H7 (cell line): ENCODE results near the genes RPLP0 and PXN.

GRCh38 chr12:120200332-120201235 lies at the start of gene RPLP0:
Gene RPLP0 (minus strand): TSS chr12:120201111.
- RAMPAGE, long total RNA = start-site peak on the minus strand at chr12:120201103-120201110, 17,382 reads

- RAMPAGE, long total RNA = no peak
Observed at GRCh38 chr12:120235351-120236070, 30.0 kb downstream of the PXN start.

- RAMPAGE, long total RNA = no peak
Observed at GRCh38 chr12:120256934-120257606, 8.5 kb downstream of the PXN start.

DNA sequence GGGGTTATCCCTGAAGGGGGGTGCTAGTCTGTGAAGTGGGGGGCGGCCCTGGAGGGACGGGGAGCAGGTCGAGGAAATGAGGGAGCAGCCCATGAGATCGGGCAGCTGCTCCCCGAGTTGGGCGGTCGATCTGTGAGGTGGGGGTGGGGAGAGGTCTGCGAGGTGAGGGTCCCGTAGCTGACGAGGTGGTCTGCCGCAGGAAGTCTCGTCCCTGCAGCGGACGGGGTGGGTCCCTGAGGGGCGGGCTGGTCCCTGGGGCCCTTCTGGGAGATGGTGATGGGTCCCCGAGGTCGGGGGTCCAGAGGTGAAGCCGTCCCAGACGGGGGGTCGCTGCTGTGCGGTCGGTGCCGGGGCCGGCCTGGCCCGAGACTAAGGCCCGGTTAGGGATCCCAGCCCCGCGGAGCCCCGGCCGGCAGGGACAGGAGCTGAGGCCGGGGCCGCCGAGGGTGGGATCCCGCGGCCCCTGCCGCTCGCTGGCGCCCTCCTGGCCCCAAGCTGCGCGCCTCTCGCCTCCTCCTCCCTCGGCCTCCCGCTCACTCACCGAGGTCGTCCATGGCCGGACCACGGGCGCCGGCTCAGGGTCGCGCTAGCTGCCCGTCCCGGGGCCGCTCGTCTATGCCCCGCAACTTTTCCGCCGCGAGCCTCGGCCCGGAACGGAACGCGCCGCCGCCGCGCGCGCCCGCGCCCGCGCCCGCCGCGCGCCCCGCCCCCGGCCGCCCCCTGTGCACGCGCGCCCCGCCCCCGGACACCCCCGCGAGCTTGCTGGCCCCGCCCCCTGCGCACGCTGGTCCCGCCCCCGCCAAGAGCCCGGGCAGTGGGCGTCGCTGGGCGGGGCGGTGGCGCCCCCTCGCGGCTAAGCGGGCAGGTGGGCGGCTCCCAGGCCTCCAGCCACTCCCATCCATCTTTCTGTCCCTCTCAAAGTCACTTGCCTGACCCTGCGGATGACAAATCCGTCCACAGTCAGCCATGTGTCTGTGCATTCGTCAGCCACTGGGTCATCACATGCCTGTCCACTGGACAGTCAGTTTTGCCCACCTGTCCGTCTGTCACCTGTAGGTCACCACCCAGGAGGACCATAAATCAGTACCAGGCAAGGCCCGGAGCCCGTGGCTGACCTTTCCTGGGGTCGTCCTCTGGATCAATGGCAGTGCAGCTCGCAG lies at the start of gene PXN:
Gene PXN (minus strand): TSS at position 655 of the 1,160 bp plus-strand sequence.
- RAMPAGE, long total RNA = no peak

GRCh38 chr12:120293412-120293854 lies 8.7 kb upstream of the SIRT4 start:
- RAMPAGE, long total RNA = no peak

GRCh38 chr12:120465458-120465984 lies 4.0 kb downstream of the SRSF9 start:
- RAMPAGE, long total RNA = no peak

DNA sequence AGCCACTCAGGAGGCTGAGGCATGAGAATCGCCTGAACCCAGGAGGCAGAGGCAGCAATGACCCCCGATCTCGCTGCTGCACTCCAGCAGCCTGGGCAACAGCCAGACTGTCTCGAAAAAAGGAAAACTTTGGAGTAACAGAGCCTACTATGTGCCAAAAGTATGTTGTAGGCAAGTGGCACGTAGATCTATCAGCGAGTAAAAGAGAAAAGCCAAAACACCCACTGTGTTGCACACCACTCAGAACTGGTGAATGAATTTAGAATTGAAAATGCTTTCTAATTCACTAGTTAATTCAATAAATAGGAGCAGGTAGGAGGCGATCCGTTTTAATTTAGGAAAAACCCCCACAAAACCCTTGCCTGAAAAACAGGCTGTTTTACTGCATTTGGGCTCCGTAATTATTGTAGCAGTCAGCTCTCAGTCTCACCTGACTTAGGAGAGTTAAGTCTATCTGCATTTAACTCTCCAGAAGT lies 1.0 kb downstream of the POP5 start:
- RAMPAGE, long total RNA = no peak

DNA sequence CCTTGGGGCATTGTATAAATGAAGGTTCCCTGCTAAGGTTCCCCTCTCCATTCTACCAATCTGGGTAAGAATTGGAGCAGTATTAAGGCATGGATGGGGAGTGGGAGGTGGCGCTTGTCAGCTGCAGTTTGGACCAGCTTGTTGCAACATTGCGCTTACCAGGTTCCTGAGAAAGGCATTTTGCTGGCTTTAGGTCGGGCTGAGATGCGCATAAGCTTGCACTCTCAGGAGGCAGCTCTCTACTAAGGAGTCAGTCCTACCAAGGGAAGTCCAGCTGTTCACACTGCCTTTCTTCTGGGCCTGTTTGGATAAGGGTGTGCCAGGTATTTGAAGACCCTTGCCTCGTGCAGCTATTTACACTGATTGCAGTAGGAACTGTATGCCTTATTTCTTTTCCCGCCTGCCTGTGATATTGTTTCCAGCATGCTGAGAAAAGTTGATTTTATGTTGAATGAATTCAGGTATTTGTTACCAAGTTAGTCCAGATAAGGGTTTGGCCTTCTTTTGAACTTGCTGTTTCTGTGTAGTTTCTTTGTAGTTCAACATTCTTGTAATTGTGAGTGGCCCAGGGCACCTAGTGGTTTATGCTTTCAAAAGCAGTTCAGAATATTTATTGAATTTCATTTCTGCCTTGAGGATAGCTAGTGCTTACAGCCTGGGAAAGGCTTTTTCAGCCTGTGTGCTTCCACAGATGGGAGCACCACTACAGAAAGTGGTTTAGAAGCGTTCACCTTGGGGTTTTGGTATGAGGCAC lies 2.6 kb downstream of the MLEC start:
- RAMPAGE, long total RNA = no peak

GRCh38 chr12:120843382-120844142 lies 60.6 kb downstream of the SPPL3 start:
- RAMPAGE, long total RNA = no peak

DNA sequence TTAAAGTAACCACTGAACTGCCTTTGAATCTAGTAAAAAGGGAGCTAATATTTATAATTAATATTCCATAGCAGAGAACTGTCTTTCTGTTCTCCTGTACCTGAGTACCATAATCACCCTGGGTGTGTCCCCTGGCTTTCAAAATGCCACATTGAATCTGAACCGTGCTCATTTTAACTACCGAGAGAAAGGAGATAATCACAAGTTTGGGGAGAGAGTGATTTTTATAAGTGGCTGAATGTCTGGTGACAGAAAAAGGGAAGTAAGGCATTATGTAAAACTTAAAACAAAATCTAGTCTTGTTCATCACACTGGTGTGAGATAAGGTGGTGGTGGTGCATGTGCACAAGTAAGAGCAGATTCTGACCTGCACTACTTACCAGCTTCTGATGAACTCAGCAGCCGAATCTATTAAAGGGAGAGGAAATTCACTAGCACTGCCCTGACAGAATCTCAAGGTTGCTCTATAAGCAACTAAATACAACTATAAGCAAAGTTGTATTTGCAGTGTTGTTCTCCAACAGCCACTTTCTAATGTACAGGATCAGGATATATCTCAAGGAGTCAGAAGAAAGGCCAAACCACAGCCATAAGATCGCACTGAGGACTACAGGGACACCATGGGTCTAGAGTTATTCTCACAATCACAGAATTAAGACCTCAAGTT lies 56.3 kb downstream of the SPPL3 start:
- RAMPAGE, long total RNA = no peak

- RAMPAGE, long total RNA = no peak
Observed at GRCh38 chr12:121131917-121132513, 661 bp upstream of the P2RX7 start.

GRCh38 chr12:121241152-121241739 lies 31.3 kb downstream of the P2RX4 start:
- RAMPAGE, long total RNA = no peak

DNA sequence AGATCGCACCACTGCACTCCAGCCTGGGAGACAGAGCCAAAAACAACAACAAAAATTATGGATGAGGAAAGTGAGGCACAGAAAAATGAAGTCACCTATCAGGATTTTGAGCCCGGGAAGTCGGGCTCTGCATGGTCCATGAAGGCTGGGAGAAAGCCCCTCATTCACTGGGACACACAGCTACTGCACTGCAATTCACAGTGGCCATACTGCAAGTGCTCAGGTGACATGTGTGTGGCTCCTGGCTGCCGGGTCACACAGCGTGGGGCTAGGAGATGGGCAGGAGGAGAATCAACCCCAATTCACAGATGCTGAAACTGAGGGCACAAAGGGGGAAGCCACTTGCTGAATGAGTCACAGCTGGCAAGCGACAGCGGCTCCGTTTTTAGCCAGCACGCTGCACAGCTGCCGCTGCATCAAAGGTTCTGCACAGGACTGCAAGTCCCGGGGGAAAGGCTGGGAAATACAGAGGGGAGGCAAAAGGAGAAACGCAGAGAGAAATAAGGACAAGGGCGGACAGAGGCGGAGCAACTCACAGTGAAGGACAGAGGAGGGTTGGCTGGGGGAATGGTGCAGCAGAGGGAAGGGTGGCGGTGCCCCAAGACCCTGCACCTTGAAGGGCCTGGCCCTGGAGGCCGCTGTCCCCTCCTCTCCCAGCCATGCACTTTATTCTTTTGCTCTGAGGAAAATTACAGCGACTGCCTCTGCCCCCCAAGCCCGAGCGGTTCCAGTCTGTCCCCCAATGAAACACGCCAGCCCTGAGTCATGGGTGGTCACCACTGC lies 57.8 kb downstream of the KDM2B start:
- RAMPAGE, long total RNA = no peak

DNA sequence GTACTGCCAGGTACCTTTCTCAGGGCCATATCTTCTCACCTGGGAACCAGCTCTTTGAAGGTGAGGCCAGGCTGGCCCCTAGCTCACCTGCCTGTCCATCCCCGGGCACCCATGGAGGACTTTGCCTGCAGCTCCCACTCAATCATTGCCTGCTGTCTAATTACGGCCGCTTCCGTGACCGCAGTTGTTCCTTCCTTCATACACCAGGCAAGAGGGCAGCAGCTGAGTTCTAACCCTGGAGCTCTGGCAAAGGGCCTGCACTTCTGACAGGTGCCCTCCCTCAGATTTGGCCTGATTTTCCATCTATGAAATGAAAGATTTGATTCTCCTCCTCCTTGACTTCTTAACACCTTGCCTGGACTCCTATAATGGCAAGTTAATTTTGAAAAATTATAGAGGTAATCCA lies 20.2 kb upstream of the KDM2B start:
- RAMPAGE, long total RNA = no peak

- RAMPAGE, long total RNA = no peak
Observed at GRCh38 chr12:121608664-121609022, 27.8 kb upstream of the KDM2B start.

GRCh38 chr12:121775380-121776542 lies 17.7 kb downstream of the RHOF start:
- RAMPAGE, long total RNA = no peak

DNA sequence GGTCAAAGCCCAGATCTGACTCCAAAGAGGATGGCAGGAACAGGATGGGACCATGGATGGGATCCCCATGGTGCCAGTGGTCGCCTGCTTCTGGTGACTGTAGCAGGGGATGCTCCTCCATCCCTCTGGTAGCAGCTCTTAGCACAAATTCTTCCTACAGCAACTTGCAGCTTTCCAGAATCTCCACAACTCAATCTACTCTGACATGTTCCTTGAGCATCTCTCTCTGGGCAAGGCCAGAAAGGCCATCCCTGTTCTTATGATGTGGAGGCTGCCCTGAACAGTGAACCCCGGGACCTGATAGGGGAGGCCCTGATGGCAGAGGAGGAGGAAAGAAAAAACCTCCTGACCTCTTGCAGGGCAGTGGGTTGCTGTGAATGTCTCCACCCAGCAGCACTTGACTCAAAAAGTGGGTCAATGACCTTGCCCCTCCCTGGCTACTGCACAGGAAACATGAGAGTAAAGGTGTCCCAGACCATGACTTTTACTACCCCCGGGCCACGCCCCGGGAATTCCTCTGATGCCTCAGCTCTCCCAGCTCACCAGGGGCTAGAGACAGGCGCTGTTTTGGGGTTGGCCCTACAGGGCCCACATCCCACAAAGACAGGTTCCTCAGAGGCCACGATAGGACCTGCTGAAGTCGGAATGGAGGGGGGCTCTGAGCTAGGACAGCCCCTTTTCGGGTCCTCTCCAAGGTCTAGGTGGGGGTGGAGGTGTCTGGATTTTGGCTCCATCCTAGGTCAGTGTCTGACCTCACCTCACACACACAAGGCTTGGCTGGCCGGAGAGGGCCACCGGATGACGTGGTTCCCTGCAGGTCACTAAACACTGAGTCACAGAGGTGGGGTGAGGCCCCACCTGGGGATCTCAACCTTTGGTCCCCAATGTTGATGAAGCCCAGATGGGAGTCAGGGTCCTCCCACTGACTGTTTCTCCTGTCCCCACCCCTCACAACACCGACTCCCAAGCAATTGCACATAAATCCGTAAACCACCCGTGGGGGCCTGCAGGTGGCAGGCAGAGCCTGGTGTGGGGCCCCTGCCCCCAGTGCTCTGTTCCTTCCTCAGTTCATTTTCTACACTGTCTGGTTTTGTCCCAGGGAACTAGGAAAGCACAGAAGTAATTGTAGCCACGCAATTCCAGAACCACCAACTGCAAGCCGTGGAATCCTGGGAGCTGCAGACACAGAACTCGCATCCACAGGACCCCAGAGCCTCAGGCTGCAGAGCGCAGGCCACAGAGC lies 1.6 kb downstream of the RHOF start:
- RAMPAGE, long total RNA = no peak

- RAMPAGE, long total RNA = no peak
Observed at GRCh38 chr12:121804429-121804969, 690 bp downstream of the SETD1B start.

DNA sequence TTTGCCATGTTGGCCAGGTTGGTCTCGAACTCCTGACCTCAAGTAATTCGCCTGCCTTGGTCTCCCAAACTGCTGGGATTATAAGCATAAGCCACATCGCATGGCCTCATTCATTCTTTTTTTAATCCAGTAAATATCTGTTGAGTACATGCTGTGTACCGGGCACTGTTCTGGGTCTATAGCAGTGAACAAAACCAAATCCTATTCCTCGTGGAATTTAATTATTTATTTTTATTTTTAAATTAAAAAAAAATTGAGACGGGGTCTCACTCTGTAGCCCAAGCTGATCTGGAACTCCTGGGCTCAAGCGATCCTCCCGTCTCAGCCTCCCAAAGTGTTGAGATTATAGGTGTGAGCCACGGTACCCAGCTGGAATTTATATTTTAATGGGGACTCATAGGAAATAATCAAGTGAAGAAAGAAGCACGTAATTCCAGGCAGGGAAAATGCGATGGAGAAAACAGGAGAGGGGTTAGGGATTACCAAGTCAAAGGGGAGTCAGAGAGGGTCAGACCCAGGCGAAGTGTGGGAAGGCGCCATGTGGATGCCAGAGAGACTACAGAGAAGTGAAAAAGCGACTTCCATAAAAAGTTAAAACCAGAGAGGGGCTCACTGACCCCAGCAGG lies 22.1 kb downstream of the SETD1B start:
- RAMPAGE, long total RNA = no peak

- RAMPAGE, long total RNA = no peak
Observed at GRCh38 chr12:121963251-121963695, 44.9 kb downstream of the CFAP251 start.